Myometrial cell (primary cell): ENCODE results near the genes KDM7A, TAS2R4, EPHB6 and CASP2.

DNA sequence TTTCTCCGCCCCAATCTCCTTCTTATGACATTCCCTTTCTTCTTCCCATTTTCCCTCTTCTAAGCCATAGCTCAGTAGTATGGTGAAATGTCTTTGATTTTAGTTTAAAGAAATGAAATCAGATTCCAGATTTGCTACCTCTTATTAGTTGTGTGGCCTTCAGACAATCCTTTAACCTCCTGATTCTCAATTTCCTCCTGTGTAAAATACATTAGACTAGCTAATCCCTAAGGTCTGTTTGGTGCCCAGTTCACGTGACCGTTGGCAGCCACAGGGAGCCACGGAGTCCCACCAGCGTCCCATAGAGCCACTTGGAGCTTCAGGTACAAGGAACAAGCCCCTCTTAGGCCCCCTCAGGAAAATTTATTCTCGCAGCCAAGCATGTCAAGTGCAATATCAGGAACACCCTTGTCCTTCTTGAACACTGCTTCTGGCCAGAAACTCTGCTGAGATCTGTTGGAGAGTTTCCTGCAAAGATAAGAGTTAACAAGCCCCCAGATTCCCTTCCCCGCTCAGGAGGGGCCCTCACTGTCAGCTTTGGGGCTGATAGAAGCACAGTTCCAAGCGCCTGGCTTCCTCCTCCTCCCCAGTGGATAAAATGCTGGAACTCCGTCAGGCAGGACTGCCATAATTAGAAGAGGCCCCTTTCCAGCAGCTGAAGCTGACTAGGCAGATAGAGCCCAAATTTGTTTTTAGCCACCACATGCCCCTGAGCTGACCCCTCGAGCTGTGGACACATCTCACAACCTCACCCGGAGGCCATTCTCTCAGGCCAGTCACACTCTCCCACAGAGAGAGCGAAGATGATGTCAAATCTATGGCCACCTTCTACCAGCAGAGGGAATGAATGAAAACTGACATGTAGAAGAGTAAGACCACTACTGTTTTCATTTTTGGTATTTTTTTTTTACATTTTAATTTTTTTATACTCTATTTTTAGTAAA is 89.3 kb downstream of the TBXAS1 start:
- RAMPAGE, long total RNA = no peak

- RAMPAGE, long total RNA = no peak
Observed at GRCh38 chr7:139969467-139970073, 93.2 kb downstream of the PARP12 start.

GRCh38 chr7:140090672-140091363 is 28.1 kb upstream of the PARP12 start:
- RAMPAGE, long total RNA = no peak

DNA sequence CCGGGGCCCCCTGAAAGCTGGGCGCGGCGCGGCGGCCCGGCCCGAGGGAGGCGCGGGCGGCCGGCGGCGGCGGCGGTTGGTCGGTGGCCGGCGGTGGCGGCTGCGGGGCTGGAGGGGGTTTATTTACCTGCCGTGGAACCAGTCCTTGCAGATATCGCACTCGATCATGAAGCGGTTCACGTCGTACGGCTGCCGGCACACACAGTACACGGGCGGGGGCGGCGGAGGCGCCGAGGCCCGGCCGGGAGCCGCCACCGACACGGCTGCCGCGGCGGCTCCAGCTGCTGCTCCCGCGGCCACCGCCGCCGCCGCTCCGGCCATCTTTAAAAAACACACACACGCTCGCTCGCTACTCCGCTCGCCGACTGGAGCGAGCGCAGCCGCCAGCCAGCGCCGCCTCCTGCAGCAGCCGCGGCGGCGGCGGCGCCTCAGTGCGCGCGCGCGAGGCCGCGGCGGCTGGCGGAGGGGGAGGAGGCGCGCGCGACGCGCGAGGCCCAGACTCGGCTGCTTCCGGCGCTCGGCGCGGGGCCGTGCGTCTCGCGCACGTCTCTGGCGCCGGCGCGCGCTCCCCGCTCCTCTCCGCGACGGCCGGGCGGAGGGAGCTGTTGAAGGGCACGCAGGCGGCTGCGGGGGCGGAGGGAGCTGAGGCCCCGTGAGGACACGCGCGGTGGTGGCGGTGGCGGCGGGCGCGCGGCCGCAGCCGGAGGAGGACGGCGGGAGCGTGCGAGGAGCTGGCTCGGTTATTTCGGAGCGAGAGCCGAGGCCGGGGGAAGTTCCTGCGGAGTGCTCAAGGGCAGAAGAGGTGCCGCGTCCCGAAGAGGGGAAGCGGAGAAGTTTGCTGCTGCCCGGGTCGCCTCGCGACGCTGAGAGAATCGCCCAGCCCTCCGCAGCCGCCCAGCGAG is at the start of gene KDM7A:
TSS of gene KDM7A (minus strand) at position 367 of the 902 bp plus-strand sequence.
- RAMPAGE, long total RNA = no peak

- RAMPAGE, long total RNA = no peak
Observed at GRCh38 chr7:140631384-140631999, 9.1 kb downstream of the DENND2A start.

DNA sequence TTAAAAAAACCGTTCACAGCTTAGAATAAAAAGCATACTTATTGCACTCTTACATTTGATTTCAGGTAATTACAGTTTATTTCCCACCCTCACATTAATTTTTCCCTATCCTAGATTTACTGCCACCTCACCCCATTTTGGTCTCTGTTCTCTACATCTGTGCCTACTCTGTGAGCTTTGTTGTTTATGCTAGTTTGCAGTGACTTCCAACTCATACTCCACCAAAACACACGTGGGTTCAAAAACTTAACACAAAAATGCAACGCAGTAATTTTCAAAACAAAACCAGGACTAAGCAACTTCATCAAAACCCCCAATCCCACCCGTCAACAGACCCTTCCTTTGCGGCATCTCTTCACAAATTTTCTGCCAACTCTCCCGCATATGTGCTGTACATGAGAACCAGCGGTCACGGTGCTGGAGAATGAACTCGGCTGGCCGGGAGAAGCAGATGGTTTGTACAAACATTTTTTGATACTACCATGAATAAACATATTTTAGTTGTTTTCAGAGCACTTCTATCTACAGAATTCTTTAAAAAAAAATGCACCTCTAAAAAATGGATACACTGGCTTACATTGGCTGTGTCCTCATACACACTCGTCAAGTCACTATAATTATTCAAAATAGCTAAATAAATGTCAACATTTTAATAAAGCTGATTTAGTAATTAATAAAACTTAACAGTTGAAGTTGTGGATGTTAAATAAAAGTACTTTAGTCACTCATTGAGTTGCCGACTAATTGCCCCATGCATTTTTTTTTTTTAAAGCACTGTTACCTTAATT is 24.2 kb downstream of the NDUFB2 start:
- RAMPAGE, long total RNA = no peak

- RAMPAGE, long total RNA = no peak
Observed at GRCh38 chr7:140991324-140991593, 23.5 kb downstream of the MRPS33 start.

- RAMPAGE, long total RNA = no peak
Observed at GRCh38 chr7:141366015-141366913, 184.9 kb upstream of the AGK start.

DNA sequence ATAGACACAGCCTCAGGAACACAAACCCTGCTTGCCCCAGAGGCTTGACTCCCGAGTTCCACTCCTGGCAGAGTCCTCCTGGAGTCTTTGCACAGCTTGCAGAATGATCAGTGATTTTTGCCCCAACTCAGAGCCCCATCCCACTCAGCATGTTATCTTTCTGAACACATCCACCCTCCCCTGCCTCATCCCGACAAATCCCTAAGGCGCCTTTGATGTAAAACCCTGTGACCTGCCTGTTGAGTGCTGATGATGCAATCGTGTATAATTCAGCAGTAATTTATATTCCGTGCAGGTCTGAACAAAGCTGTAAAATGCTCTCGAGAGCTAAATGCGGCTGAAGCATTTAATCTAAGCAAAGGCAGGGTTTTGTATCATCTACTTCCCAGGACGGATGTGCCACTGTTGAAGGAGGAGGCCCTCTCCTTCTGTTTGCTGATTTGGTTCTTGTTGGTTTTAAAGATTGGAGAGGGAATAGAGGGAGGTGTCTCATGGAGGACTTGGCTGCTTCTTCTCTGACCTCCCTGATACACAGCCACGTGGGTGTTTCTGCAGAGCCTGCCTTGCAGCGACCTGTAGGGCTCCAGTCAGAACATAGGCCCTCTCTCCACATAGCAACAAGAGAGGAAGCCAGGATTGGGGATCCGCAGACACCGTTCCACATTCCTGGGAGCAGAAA is 90.4 kb upstream of the AGK start:
- RAMPAGE, long total RNA = no peak

DNA sequence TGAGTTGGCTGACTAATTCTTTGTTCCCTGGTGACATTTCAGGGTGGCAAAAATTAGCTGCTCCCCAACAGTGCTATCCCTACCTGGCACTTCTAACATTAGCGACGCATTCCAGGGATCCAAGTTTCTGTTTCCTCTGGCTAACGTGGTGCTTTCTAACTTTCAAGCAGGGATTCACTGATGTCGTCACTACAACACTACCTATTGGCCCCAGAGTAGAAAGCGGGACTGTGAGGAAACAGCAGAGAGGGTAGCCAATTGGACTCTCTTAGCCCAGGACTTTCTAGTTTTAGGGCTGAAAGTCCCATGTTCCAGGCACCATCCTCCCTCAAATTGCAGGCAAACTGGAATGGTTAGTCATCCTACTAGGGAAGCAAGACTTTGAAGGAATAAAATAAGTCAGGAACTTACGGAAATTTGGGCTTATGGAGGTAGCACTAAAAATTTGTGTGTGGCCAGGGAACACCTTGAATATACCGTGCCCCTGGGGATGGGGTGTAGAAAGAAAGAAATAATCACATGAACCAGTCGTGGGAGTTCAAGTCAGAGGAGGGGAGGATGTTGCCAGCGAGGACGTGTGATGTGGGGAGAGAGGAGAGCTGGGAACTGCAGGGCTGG is 89.2 kb upstream of the AGK start:
- RAMPAGE, long total RNA = no peak

- RAMPAGE, long total RNA = no peak
Observed at GRCh38 chr7:141535303-141535888, 15.8 kb upstream of the AGK start.

- RAMPAGE, long total RNA = no peak
Observed at GRCh38 chr7:141776374-141776787, at the start of gene TAS2R4. Gene TAS2R4, plus strand, starts transcription at chr7:141776674.

GRCh38 chr7:142615389-142615905 is 133.8 kb upstream of the PRSS1 start:
- RAMPAGE, long total RNA = no peak

GRCh38 chr7:142740000-142740305 is 9.3 kb upstream of the PRSS1 start:
- RAMPAGE, long total RNA = no peak

DNA sequence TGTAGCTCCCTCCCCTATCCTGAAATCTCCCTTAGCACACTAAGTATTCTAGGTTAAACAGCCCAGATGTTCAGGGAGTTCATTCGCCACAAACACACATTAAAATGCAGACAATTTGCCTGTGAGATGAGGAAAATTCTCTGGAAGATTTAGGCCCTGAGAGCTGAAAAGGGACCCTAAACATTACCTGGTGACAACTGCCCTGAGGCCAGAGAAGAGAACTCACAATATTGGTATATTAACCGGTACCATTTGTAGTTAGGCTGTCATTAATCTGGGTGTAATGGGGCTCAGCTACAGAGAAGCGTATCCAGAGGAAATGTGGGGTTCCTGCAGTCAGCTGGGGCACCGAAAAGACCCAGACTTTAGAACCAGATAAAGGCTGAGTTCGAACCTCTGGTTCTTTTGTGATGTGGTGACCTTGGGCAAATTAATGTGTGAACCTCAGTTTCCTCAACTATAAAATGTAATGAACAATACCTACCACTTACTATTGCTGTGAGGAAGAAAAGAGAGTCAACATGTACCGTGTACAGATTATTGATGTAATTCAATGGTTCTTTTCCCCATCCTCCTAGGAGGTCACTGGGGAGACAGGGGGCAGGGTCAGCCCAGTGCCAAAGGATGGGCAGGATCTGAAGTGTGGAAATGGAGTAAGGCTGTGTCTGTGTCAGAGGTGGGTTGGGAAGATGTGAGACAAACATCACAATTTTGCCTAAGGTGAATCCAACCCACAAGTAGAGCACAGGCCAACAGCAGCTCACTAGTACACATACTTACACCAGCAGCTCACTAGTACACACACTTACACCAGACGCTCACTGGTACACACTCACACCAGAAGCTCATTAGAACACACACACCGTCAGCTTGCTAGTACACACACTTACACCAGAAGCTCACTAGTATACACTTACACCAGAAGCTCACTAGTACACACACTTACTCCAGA is 27.8 kb downstream of the PRSS2 start:
- RAMPAGE, long total RNA = no peak

DNA sequence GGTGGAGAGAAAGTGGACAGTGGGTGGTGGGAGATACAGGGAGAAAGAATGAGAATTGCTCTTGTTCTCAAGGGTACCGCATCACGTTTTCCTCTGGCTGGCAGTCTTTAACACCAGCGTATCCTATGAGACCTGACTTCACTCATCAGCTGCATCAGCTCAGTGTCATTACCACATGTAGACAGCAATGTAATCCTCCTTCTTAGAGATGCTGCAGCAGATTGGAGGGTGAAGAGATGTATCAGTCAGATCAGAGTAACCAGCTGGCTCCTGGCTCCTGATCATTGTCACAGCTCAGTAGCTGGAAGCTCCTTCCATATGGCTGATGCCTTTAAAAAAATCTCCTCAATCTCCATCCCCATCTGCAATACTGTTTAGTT is 39.8 kb upstream of the EPHB6 start:
- RAMPAGE, long total RNA = no peak

GRCh38 chr7:142854873-142855349 is at the start of gene EPHB6:
Gene EPHB6, plus strand, starts transcription at chr7:142855076.
- RAMPAGE, long total RNA = start-site peak on the plus strand at chr7:142855081-142855116, 95 and 156 reads in 2 replicates

- RAMPAGE, long total RNA = no peak
Observed at GRCh38 chr7:143285830-143287100, 1.5 kb downstream of the TMEM139 start.

DNA sequence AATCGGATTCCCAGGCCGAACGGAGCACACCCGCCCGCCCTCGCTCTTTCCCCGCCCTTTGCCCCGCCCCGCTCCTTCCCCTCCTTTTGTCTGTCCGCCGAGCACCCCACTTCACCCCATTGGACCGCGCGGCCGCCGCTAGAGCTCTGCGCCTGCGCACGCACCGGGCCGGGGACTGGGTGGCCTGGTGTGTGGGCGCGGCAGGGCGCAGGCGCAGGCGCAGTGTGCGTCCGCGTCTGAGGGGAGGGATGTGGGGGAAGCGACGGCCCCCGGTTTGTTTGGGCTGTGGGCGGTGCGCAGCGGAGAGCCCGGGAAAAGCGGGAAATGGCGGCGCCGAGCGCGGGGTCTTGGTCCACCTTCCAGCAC is at the start of gene CASP2:
TSS of gene CASP2 (plus strand) at position 220 of the 366 bp plus-strand sequence.
- RAMPAGE, long total RNA = no peak

- RAMPAGE, long total RNA = no peak
Observed at GRCh38 chr7:143288498-143289548, 672 bp downstream of the CASP2 start.